Ileum (tissue), 1 donor: ENCODE measurements around a stretch of chr22.

- PRO-cap = no peak
These were observed 17.4 kb upstream of the CCT8L2 start for GRCh38 chr22:16609959-16610544.

GRCh38 chr22:17097474-17098025 lies 12.8 kb downstream of the IL17RA start:
- PRO-cap = no peak

DNA sequence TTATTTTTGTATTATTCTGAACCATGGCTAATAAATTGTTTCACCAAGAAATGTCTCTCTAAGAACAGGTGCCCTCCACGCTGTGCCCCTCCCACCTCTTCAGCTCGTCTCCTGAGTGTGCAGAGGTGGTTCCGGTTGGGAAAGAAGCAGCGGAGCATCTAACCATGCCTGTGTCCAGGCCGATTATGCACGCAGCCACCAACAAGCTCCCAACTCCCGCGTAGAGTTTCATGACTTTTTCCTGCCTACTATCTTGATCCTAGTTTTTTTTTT lies 8.5 kb downstream of the TMEM121B start:
- PRO-cap = no peak

GRCh38 chr22:17203096-17203558 lies 16.1 kb downstream of the ADA2 start:
- PRO-cap = no peak

- PRO-cap = bidirectional peak, plus-strand start at chr22:17258419, minus-strand start at chr22:17258293
These were observed 38.6 kb upstream of the ADA2 start for GRCh38 chr22:17257476-17258520.

- PRO-cap = no peak
These were observed 30.1 kb upstream of the CECR2 start for GRCh38 chr22:17339018-17339643.

GRCh38 chr22:17366742-17367341 lies 2.4 kb upstream of the CECR2 start:
- PRO-cap = no peak

DNA sequence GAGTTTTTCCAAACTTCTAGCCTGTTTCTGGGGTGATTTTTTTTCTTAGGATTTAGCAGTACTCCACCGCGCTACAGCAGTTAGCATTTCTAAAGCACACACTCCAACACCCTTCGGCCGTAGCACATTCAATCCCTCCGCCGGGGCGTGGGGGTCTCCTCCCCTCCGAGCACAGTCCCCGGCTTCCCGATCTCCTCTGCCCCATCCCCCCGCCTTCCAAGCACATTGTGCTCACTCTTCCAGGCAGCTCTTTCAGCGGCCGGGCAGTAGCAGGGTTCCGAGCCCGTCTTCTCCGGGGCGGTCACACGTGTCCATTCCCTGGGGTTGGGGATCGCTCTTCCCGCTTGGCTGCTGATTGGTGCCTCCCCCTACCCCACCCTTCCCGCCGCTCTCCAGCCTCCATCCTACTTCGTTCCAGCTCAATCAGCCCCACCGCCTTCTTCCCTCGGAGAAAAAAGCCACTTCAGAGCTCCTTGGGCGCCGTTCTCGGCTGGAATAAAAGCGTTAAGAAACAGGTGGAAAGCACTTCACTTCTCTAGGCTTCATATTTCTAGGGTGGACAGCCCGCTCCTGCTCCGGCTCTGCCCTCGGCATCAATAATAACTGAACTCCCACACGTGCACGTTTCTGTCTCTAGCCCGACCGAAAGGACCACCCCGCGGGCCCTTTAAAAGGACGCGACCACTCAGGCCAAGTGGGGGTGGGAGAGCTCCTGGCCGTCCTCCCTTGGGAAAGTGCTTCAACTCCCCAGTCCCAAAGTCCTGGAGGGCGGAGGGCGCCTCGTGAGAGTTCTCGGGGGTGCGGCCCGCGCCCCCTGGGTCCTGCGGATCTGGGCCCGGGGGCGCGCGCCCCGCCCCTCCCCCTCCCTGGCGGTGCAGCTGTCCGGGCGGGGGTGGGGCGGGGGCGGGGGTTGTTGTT lies 539 bp upstream of the CECR2 start:
- PRO-cap = no peak

- PRO-cap = no peak
These were observed 49.6 kb downstream of the CECR2 start for GRCh38 chr22:17418739-17419479.

DNA sequence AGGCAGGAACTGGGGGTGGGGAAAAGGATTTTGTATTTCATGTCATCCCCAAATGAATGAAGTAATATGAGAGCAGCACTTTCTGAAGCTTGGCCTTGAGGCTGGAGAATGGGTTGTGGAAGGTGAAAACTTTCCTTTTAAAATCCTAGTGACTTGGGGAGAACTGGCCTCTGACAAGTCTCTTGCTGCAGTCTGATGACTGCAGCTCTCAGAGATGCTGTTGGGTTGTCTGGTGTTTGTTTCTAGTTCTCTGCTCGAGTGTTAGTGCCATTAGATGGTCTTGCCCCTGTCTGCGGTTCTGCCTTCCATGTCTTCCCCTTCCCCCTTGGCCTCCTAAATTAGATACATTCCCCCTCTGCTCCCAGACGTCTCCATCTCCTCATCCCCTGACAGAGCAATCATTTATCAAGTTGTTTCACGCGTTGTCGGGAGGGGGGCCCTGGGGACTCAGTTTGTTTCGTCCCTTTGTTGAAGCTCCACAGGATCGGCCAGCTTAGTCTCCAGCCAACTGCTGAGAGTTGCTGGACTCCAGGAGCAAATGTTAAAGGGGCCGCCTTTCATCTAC lies 67.7 kb downstream of the CECR2 start:
- PRO-cap = no peak

DNA sequence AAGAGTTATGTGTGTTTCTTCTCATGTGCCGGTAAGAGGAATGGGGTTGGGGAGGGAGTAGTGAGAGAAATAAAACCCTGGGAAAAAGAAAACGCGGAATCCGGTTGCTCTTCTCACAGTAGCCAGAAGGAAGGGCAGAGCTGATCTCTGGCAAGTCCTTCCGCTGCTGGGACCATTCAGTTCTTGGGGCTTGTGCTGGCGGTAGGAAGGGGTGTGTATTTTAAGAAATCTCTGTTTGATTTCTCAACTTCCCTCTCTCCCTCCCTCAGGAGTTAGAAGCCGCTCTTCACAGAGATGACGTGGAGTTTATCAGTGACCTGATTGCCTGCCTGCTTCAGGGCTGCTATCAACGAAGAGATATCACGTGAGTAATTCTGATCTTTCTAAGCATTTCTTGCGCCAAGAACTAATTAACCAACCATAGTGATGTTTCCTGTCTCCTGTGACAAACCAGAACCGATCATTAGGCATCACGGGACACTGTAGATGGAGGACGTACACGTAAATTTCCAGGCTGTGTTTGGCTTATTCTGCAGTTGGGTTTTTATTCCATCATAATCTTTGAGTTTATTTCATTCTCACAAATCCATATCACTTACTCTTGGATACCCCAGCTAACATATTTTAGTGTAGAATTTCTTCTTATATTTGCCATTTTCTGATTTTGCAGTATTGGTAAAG lies 85.8 kb upstream of the SLC25A18 start:
- PRO-cap = no peak

- PRO-cap = no peak
These were observed 21.1 kb downstream of the ATP6V1E1 start for GRCh38 chr22:17607414-17607922.

DNA sequence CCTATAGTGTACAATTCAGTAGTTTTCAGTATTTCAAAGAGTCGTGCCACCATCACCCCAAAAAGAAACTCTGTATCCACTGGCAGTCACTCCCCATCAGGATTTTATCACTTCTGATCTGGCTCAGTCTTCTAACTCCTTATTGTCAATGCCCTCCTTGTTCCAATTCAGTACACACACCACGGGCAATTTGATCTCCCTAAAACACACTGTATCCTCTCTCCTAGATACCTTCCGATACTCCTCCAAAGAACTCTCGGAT lies 751 bp upstream of the BCL2L13 start:
- PRO-cap = no peak

DNA sequence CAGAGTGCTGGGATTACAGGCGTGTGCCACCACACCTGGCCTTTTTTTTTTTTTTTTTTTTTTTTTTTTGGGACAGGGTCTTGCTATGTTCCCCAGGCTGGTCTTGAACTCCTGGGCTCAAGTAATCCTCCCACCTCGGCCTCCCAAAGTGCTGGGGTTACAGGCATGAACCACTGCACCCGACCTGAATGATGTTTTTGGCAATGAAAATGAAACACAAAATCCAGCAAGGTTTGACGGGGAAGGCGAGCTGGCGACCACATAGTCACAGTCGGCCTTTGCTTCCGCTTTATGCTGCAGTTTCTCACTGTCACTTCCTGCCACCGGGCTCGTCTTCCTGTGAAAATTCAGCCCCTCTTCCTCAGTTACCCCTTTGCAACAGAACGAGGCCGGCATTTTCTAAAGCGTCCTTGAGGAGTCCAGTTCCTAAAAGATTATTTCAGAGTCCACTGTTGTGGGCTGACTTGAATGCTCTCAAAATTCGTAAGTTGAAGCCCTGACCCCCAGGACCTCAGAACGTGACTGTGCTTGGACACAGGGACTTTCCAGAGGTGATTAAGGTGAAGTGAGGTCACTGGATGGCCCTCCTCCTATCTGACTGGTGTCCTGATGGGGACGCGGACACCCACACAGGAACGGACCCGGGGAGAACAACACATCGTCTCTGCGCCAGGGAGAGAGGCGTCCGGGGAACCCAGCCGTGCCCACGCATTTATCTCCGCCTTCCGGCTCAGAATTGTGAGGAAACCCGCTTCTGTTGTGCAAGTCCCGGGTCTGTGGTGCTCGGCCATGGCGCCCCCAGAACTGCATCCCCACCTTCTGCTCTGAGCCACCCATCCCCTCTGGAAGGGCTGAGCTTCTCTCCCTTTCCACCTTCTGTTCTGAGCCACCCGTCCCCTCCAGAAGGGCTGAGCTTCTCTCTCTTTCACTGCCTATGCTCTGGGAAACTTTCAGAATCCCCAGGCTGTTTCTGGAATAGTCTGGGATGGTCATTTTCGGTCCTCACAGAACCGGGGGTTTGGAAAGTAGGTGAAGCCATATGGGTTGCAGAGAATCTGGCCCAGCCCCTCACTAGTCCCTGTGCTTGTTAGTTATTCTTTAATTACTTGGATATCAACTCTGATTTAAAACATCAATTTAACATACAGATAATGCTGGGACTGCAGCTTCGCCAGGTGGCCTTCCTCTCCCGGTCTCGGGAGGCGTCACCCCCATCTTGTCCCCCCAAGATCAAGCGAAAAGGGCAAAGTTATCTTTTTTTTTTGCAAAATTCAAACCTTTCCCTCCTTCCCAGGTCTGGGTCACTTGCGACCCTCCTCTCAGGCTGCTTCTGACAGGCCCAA lies 3.2 kb upstream of the BID start:
- PRO-cap = unidirectional peak, plus-strand start at position 632 of the sequence

DNA sequence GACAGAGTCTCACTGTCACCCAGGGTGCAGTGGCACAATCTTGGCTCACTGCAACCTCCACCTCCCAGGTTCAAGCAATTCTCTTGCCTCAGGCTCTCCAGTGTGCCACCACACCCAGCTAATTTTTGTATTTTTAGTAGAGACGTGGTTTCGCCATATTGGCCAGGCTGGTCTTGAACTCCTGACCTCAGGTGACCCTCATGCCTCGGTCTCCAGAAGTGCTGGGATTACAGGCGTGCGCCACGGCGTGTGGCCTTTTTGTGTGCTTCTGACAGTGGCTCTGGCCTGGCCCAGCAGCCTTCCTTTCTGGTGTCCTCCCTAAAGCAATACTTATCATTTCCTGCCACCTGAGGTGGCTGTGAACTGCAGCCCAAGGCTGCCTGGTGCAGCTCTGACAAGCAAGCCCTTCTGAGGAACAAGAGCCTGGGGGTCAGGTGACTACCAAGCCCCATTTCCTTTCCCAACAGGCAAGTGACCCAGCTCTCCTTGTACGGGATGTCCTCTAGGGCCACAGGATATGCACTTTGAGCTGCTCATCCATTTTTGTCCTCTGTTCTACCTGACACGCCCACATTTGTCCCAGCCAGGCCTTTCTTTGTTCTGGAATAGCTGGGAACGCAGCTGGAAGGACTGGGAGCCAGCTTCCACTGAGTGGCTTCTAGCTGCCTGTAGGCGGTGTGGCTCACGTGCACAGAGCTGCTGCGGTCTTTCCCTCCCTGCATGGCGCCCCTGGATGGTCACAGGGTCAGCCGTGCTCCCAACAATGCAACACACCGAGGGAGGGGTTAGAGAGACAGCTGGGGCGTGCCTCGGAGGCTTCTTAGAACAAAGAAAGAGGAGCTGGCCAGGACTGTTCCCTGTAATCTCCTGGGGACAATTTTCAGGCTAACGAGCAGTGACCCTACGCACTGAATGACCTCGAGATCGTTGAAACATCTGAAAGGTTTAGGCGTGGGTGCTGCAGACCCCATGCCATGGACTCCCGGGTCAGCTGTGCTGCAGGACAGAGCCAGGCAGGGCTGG lies 12.3 kb upstream of the BID start:
- PRO-cap = no peak

DNA sequence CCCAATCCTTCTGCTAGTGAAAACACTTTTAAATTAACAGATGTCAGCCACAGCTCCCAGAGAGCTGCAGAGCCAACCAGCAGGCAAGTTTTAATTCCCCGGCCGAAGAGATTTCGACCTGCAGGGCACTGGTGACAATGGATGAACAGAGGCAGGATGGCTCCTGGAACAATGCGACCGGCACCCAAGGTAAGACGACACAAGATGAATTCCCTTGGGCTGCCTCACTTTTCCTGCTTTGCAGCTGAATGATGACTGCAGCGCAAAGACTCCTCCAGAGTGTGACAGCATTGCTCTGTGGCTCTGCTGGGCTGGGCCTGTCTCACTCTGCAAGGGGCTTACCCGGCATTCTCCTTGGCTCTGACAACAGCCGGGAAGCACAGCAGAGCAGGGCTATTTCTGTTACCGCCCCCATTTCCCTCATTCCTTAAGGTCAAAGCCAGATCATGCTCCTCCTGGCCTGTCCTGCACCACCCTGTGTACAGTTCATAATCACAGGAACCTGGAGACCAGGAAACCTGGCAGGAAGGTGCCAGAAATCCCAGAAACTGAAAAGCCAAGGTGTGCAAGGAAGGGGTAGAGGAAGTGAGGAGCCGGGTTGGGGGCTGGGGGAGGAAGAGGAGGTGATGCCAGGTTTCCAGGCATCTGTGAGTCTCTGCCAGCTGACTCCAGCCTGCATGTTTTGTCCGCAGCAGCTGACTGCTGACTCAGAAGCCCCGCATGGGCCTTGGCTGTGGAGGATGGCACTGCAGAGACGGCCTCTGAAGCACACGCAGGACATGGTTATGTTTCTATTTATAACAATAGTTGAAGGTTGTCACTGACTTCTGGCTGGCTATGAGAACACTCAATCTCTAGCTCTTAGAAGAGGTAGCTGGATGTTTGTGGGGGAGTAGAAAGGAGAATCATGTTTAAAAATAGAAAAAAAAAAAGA lies 113.7 kb downstream of the MICAL3 start:
- PRO-cap = no peak

DNA sequence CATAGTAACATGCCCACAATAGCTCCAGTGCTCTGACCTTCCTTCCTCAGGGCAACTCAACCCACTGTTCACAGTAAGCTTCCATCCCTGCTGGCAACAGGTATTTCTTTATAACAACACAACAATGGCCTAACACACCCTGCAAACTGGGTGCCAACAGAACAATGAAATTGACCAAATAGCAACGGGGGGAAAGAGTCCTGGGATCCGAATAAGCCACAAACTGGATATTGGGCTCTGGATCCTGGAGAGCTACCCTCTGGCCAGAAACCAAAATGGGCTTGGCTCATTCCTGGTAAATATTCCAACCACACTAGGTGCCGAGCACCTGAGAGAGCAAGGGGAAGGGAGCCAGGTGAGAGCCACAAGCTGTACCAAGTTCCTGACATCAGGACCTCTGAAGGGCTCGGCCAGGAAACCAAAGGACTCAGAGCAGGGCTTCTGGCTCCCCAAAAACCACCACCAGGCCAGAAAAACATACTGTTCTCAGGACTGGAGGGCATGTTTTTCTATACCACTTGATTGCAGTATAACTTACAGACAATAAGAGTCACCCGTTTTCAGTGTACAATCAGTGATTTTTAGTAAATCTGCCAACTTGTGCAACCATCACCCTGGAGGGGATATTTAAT lies 99.4 kb downstream of the MICAL3 start:
- PRO-cap = no peak

- PRO-cap = no peak
These were observed 60.3 kb downstream of the MICAL3 start for GRCh38 chr22:17963792-17964812.

DNA sequence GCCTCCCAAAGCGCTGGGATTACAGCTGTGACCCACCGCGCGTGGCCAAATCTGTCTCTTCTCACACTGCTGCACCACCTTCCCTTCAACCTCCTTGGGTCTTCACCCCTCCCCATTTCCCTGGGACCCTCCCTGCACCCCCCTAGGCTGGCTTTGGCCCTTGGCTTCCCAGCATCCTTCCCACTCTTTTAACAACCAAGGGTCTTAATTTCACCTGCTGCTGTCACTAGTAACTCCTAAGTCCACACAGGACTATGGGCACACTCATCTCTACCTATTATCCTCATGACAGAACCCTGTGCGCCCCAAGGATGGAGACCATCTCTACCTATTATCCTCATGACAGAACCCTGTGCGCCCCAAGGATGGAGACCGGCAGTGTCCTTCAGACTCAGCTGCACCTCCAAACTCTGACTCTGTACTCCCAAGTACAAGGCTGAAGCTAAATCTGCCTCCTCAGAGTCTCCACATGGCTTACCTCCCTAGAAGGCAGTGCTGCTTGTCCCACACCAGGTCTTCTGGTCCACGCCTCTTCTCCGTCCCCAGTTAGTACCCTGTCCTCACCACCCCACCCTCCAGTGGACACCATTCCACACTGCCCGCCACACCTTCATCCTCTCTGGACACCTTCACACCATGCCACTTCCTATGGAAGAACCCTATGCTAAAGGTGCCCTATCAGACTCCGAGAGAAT lies 41.1 kb downstream of the MICAL3 start:
- PRO-cap = no peak

- PRO-cap = no peak
These were observed 32.1 kb downstream of the MICAL3 start for GRCh38 chr22:17992126-17992819.